ENCODE data around the genes RBPJ and C4orf19.

DNA sequence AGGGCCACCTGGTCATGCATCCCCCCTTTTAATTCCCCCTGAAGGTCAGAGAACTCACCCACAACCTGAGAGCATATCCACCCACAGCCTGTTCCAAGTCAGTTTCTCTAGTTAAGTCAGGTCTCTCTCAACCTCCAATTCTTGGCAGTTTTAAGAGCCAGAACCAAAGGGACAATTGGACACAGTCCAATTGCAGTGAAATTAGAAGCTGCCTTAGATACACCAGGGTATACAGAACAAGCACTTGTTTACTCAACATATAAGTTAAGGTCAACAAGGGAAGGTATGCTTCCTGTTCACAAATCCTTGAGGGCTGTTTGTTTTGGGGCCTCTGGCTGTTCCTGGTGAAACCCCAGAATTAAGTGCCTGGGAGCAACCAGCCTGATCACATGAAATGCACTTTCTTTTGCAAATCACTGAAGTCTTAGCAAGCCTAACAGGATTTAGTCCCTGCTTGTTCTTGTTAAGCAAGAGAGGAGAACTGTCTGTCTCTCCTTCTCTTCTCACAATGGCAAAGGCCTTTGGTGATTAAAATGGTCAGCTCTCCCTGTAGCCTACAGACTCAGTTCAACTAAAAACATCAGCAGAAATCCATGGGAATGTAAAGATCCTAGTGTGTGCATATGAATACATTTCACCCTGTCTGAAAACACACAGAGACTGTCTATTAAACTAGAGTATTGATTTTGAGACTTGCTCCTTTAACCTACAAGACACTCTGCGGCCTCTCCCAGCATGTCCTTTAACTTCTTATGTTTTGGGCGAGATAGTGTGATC lies 248.5 kb upstream of the PPARGC1A start:
- RRBS: no CpG with 5 or more reads among the region's 2 CpGs

DNA sequence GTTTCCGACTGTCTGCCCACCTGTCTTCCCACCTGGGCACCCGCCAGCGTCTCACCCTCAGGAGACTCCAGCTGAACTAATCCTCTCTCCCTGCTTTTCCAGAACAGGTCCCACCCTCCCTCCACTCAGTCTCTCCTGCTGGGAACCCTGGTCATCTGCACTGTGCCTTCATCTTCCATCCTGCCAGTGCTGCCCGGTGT lies 2.8 kb downstream of the SOD3 start:
- RRBS: no CpG with 5 or more reads among the region's 4 CpGs

- RRBS: no CpG with 5 or more reads among the region's 8 CpGs
These were observed 24.4 kb downstream of the SOD3 start for GRCh38 chr4:24819694-24820179.

DNA sequence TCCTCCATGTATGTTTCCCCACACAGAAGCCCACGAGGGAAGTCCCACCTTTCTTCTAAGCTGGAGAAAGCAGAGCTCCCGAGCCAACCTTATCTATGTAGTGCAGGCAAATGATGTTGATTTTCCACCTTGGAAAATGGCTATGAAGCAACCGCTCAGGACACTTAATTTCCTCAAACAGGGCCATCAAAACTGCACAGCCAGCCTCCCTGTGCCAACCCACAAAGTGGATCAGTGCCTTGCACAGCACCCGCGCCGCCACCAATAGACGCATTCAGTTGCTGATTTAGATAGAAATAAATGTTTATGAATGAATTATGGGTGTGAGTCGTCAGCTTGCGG lies 46.9 kb downstream of the SOD3 start:
- RRBS: no CpG with 5 or more reads among the region's 9 CpGs

DNA sequence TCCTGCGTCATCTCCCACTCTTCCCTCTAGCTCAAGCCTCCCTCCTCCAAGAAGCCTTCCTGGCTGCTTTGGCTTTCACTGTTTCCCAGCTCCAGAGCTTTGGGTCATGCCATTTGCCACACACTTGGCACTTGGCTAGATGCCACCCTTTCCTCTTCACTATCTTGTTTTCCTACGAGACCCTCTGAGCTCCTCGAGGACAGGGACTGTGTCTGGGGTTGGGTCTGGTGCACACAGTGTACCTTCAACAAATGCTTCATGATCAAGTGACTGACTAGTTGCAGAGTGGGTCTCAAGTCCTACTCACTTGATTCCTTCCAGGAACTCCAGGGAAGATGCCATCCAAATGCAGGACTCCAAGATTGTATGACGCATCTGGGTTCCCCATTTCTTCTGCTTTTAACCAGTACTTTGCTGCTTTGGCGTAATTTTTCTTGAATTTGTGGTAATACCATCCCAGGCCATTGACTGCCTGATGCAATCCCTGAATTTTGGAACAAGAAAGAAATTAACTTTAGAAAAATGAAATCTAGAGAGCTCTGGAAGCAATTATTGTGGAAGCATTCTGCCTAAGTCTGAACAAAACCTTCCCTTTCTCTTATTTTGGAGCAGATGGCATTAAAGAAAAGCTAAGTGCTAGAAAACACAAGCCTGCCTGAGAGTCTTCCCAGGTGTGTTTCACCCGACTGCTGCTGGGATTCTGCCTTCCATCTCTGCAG lies 80.7 kb downstream of the SEL1L3 start:
- RRBS: no CpG with 5 or more reads among the region's 6 CpGs

- RRBS: no CpG with 5 or more reads among the region's 9 CpGs
These were observed 10.1 kb upstream of the SEL1L3 start for GRCh38 chr4:25872751-25873363.

GRCh38 chr4:26048528-26048980 lies 134.5 kb downstream of the SMIM20 start:
- RRBS: no CpG with 5 or more reads among the region's 9 CpGs

- RRBS: no CpG with 5 or more reads among the region's 3 CpGs
These were observed 161.3 kb downstream of the SMIM20 start for GRCh38 chr4:26075135-26075922.

GRCh38 chr4:26213867-26214215 lies 107.0 kb upstream of the RBPJ start:
- RRBS: no CpG with 5 or more reads among the region's 2 CpGs

- RRBS: no CpG with 5 or more reads among the region's 86 CpGs
These were observed at the start of gene RBPJ for GRCh38 chr4:26320109-26321179. RBPJ (plus strand) TSS chr4:26321014.

GRCh38 chr4:26694736-26695657 lies 111.1 kb downstream of the TBC1D19 start:
- RRBS: no CpG with 5 or more reads among the region's 13 CpGs

GRCh38 chr4:26859624-26860050 lies 1.0 kb upstream of the STIM2 start:
- RRBS: no CpG with 5 or more reads among the region's 6 CpGs

DNA sequence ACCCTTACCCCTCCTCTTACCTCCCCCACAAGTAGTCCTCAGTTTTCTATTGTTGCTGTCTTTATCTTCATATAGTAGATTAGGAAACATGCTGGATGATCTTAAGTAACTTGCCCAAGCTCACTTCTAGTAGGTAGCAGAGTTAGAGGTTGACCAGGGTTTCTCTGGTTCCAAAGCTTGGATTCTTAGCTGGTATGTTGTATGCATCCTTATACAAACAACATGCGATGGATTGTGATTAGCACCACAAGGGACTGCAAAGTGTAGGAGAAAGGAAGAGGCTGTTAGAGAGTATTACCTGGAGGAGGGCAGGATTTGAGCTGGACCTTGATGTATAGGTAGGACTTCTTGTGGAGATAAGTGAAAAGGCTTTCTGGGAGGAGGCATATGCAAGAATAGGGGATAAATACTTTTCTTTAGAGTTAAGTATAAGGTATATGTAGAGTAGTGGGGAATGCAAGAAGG lies 5.6 kb downstream of the STIM2 start:
- RRBS: no CpG with 5 or more reads among the region's 1 CpG

DNA sequence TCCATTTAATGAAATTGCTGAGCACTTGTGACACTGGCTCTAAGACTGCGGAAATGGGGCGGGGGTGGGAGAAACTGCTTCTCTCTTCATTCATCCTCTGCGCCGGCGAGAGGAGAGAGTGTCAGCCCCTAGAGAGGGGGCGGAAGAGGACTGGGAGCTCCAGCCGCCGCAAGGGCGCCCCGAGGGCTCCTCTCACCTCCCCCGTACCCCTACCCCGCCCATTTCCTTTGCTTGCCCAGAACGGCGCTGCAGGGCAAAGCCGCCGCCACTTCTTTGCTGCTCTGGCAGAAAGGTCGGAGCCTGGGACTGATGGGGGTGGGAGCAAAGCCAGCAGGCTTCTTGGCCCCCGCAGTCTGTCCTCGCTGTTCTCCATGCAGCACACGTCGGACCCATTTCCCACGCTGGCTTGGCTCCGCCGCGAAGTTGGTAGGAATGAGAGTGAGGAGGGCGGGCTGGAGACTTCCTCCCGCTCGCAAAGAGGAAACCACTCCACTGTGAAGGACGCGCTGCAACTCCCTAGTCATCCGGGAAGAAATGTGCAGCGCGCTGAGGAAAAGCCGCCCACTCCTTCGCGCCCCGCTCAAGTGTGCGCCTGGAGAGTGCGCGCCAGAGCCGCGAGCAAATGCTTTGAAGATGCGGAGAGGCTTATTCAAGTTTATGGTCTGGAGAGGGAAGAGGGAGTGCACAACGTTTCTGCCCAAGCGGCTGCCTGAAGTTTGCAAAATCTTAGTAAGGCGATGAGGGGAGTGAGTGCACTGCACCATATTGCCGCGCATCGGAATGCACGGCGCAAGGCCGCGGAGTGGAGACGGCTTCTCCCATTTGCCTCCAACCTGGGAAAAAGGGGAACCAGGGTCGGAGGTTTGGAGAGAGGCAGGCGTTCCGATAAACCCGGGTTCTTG lies 2.8 kb upstream of the PCDH7 start:
- RRBS: 17% methylated on average over 1 of the region's 58 CpGs

GRCh38 chr4:37198115-37198512 lies 46.4 kb upstream of the NWD2 start:
- RRBS: no CpG with 5 or more reads among the region's 3 CpGs

DNA sequence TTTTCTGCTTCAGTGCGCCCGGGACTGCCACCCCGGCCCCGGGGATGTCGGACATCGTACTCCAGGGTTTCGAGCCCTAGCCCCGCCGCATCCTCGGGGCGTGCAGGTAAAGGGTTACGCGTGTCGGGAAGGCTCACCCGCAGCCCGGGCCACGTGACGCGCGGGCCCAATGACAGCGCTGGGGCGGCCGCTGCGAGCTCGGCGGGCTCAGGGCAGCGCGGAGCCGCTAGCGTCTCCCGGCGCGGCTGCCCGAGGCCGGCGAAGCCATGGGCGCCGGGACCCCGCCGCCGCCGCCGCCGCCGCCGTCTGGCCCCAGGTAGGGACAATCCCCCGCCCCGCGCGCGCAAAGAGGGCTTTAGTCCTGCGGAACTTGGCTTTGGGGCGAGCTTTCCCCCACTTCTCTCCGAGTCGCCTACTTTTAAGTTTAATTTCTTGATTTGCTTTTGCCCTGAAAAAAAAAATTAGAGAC lies at the start of gene C4orf19:
TSS of gene C4orf19 (plus strand) at position 201 of the 469 bp plus-strand sequence.
- RRBS: 3% methylated on average over 2 of the region's 55 CpGs

DNA sequence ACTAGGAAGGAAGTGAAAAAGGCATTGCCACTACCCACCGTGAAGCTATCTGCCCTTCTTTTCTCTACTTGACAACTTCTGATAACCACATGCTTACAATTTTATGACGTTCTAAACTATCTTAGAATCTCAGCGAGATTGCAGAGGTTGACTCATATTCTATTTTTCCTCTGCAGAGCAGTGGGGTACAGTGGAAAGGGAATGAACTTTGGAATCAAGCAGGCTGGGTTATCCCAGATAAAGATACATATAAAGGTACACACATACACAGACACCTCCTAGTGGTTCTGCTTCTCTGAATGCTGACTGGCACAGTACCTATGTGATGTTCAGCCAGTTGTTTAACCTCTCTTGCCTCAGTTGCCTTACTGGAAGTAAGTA lies 3.1 kb downstream of the RELL1 start:
- RRBS: no CpG with 5 or more reads among the region's 3 CpGs

DNA sequence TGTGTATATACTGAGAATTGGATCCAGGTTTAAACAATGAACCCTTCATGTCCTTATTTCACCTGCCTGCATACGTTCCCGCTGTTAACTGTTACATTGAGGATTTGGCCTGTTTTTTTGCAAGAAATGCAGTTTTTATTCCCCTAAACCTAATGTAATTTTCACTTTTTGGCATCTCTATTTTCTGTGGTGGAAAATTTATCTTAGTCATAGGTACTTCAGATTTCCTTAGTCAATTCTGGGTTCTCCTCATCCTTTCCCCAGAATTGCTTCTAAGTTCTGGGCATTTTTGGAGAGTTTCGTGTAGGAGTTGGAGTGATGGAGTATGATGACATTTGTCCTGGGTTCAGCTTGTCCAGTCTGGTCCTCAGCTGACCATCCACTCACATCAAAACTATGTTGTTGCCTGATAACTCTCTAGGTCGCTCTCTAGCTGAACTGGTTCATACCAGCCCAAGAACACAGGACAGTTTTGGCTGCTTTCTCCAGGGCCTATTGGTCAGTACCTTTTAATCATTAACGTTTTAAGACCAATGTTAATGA lies 13.2 kb downstream of the PTTG2 start:
- RRBS: no CpG with 5 or more reads among the region's 5 CpGs

GRCh38 chr4:38014623-38015116 lies 54.5 kb downstream of the PTTG2 start:
- RRBS: 100% methylated on average over 4 of the region's 34 CpGs